AG08470 (cell line): Measurements from ENCODE around the genes SIX1, MNAT1 and TMEM30B.

DNA sequence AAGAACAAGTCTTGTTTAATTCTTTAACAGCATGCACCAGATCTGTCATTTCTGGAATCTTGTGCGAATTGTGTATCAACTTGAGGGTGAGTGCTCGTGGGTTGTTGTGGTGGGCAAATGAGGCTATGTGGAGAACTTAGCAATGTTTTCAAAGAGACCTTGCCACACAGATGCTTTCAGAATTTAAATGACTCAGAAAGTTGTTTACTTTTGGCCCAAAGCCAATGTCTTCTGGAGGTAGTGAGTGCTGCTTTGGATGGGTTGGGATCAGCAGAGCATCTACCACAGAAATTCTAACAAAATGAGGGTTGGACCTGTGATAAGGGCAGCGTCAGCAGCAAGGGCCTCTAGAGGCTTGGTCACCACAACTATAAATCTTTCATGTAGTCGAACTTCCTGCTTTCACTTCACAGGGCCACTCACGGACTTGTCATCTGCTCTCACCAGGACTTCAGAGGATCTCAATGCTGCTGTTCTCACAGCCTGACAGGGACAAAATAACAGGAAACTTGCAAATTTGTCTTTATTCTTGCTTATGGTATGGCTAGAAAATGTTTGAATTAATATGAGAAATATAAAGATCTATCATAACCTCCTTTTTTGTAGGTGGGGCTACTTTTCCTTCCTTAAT, 111.4 kb downstream of the DACT1 start:
- RRBS, result no CpG with 5 or more reads among the region's 5 CpGs

- RRBS, result no CpG with 5 or more reads among the region's 6 CpGs
These were observed 74.5 kb downstream of the DAAM1 start for GRCh38 chr14:59262885-59263416.

DNA sequence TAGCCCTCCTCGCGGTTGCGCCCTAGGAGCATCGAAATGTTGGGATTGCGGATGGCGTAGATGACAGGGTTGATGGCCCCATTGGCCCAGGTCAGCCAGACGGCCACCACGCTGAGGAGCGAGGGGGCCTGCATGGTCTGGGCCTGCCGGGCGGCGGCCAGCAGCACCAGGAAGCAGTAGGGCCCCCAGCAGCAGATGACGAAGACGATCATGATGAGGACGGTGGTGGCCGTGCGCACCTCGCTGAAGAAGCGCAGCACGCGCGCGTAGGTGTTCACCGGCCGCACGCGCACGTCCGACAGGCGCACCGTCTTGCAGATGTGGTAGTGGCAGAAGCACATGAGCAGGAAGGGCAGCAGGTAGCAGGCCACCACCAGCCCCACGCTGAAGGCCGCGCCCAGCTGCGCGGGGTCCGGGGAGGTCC, 1.2 kb downstream of the GPR135 start:
- RRBS, result no CpG with 5 or more reads among the region's 37 CpGs

DNA sequence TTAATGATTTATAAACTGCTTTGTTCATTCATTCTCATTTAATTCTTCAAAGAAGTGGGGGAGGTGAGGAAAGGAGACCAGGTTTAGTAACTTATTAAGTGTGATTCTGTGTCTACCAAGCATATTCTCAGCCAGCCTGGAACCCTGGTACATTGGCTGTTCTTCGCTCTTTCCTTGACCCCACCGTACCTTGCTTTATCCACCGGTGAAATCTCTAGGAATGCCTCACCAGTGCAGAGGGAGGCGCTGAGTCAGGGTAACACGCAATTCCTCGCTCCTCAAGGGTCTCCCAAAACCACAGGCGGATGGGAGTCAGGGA, 948 bp downstream of the L3HYPDH start:
- RRBS, result no CpG with 5 or more reads among the region's 7 CpGs

DNA sequence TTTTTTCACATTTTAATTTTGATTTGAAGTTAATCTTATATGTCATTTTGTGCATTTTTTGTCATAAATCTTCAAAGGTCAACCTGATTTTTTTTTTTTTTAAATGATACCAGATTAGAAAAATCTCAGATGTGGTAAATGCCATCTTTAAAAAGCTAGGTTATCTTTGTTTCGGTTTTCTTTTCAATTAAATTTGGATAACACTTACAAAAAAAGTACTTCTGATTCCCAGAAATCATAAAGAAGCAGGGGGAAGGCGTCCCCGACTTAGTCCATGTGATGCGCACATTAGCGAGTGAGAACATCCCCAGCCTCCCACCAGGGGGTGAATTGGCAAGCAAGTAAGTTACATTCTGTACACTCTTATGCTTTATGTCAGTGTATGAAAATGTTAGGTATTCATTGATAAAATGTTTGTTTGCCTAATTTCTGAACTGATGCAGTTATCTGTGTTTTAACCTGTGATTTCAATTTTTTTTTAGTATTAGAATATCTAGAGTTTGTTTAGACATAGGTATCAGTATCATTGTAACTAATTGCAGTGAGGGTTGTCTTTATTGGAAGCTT, 40.6 kb downstream of the PPM1A start:
- RRBS, result no CpG with 5 or more reads among the region's 5 CpGs

- RRBS, result 3% methylated on average over 25 of the region's 48 CpGs
These were observed at the start of gene SIX1 for GRCh38 chr14:60649321-60649893. Gene SIX1, minus strand, starts transcription at chr14:60649477.

GRCh38 chr14:60734448-60735317, at the start of gene MNAT1:
Gene MNAT1, plus strand, starts transcription at chr14:60734761.
- RRBS, result no CpG with 5 or more reads among the region's 35 CpGs

GRCh38 chr14:60933119-60933534, 47.8 kb downstream of the TRMT5 start:
- RRBS, result no CpG with 5 or more reads among the region's 5 CpGs

DNA sequence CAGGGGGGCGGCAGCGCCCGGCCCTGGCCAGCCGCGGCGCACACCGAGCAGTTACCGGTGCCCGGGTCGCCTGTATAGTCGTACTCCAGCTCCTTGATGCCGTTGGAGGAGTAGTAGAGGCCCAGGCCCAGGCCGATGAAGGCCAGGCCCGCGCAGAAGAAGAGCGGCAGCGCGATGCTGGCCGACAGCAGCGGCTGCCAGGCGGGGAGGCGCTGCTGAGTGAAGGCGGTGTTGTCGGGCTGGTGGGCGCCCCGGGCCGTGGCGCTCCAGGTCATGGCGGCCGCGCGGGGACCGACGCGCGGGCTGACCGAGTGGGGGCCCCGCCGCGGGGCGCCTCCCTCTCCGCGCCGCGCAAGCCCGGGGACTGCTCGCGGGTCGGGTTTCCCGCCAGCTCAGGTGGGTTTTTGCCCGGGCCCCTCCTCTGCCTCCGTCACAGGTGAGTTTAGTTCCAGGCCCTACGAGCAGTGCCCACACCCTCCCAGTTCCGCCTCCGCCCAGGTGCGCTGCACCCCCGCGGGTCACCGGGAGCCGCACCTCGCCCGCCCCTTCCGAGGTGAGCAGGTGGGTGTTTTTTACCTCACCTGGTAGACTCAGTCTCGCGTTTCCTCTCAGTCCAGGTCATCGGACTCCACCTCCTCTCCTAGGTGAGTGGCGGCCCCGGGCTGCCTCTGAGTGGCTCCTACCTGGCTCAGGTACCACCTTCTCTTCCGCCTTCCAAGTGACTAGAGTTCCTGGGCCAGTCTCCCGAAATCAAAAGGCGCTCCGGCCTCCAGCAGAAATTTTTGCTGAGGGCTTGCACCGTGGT, at the start of gene TMEM30B:
Gene TMEM30B, minus strand, starts transcription at position 466 of the 805 bp plus-strand sequence.
- RRBS, result 5% methylated on average over 37 of the region's 73 CpGs

GRCh38 chr14:61362564-61363686, 41.5 kb downstream of the PRKCH start:
- RRBS, result no CpG with 5 or more reads among the region's 8 CpGs

GRCh38 chr14:61403430-61403738, 82.0 kb downstream of the PRKCH start:
- RRBS, result no CpG with 5 or more reads among the region's 1 CpG

GRCh38 chr14:61435843-61436266, 114.5 kb downstream of the PRKCH start:
- RRBS, result no CpG with 5 or more reads among the region's 4 CpGs

GRCh38 chr14:61448206-61448712, 126.9 kb downstream of the PRKCH start:
- RRBS, result no CpG with 5 or more reads among the region's 2 CpGs

- RRBS, result no CpG with 5 or more reads among the region's 4 CpGs
These were observed 152.1 kb upstream of the HIF1A start for GRCh38 chr14:61543093-61543736.

DNA sequence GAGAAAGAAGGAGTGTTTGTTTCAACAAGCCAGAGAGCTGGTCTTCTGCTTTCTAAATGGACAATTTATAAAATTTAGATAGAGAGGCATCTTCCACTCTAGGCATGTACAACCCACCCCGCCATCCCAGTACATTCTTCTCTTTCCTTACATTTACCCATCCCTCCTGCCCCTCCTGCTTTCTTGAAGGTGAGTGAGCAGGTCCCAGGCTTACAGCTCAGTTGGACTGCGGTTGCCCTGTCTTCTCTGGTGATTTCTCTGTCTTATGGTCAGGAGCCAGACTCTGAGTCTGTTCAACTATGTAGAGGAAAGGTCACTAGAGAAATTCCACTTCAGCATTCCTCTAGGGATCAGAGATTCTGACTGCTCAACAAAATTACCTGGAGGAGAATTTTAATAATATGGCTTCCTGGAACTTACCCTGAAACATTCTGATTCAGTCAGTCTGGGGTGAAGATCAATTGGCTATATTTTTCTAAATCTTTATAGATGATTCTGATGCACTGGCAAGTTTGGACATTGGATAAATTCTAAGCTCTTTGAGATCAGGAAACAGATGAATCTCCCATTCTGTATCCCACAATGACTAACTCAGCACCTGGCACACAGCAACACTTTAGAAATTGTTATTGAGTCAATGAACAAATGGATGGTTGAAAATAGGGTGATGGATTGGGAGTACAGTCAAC, 128.7 kb upstream of the HIF1A start:
- RRBS, result no CpG with 5 or more reads among the region's 2 CpGs

- RRBS, result no CpG with 5 or more reads among the region's 3 CpGs
These were observed 121.2 kb upstream of the HIF1A start for GRCh38 chr14:61574047-61574568.

- RRBS, result no CpG with 5 or more reads among the region's 7 CpGs
These were observed 12.6 kb upstream of the SNAPC1 start for GRCh38 chr14:61749275-61750420.

DNA sequence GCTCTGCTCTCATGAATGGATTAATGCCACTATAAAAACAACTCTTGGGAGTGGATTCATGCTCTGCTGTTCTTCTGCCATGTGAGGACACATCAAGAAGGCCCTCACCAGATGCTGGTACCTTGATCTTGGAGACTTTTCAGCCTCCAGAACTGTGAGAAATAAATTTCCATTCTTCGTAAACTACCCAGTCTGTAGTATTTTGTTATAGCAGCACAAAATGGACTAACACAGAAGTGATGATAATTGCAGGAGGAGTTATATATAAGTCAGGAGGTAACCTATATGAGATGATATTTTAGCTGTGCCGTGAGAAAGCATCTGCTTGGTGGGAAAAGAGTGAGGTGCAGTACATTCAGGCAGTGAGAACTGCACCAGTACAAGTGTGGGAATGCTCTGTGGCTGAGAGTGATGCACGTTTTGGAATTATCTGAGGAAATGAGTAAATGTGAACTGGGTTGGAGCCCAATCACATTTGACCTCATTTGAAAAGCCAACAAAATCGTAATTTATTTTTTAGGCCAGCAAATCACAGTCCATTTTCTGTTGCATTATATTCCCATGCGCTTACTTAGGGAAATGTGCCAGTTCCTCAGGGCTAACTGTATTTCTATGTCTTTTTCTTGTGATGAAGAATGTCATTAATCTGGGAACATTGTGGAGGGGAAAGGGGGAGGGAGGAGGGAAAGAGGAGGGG, 26.9 kb downstream of the SYT16 start:
- RRBS, result no CpG with 5 or more reads among the region's 5 CpGs

GRCh38 chr14:61864267-61865255, 52.1 kb downstream of the SYT16 start:
- RRBS, result 84% methylated on average over 16 of the region's 59 CpGs